Measurements from ENCODE around the genes OR6Y1, OR10X1, OR6K2, MNDA, OR10J5 and TAGLN2.

DNA sequence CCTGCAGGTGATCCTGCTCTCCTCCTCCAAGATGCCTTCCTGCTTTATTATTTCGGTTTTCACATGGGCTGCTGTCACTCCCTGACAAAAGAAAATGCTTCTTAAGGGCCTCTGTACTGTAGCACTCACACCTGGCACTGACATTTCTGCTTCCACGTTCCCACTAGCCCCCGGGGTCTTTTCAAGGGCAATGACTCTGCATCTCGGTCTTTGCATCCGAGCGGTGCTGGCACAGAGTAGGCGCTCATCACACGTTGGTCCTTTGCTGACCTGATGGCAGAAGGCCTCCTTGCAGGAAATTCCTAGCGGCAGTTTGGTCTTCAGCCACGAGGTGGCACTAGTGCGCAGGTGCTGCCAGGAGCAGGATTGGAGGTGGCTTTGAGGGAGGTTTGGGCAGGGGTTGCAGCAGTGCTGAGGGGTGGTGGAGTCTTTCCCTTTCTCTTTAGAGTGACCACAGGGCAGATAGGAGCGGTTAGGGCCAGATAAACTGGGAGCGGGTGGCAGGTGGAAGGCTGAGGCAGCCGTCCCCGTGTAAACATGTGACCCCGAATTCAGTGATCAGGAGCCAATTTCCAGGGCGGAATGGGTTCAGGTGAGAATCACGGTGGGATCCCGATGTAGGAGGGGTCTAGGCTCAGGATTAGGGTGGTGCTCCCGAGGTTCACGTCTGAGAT lies 25.4 kb upstream of the ETV3 start:
- RRBS = no CpG with 5 or more reads among the region's 21 CpGs

GRCh38 chr1:157198408-157199036 lies 60.3 kb upstream of the ETV3 start:
- RRBS = no CpG with 5 or more reads among the region's 3 CpGs

DNA sequence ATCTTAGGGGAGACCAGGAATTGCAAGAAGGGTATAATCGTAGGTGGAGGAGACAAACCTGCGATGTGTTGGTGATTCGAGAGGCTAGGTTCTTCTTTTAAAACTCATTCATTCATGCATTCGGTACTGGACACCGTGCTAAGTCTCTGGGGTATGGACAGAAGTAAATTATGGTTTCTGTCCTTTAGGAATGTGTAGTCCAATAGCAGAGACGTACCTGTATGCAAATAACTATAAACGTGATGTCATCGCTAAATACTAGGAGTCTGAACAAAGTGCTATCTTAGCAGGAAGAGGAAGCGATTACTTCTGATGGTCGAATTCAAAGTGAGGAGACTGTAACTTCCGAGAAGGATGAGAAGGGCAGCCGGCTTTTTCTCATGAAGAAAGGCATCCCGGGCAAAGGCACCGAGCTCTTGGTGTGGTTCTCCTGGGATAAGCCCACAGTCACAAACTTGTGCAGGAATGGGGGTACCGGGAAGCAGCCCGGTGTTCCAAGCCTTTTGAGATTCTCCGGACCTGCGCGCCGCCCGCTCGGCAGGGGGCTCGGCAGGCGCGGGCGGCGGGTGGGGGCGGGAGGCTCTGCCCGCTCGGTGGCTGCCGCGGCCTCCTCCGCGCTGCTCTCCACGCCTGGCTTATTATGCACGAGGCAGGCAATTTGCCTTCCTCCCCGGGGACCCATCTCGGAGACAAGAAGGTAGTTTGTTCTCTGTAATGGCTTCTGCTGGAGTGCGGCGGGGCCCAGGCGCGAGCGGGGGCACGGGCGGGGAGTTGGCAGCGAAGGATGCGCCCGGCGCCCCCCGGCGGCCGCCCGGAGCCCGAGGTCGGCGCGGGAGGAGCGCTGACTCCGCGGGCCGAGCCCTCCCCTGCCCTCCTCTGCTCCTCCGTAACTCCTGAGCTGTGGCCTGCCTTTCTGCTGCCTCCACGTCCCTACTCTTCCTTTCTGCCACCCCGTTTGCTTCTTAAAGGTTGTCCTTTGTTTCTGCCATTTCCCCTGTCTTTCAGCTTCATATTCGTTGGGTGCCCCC lies 14.9 kb downstream of the SMIM42 start:
- RRBS = 3% methylated on average over 10 of the region's 65 CpGs

GRCh38 chr1:158177590-158178398 lies 2.9 kb upstream of the CD1D start:
- RRBS = no CpG with 5 or more reads among the region's 40 CpGs

DNA sequence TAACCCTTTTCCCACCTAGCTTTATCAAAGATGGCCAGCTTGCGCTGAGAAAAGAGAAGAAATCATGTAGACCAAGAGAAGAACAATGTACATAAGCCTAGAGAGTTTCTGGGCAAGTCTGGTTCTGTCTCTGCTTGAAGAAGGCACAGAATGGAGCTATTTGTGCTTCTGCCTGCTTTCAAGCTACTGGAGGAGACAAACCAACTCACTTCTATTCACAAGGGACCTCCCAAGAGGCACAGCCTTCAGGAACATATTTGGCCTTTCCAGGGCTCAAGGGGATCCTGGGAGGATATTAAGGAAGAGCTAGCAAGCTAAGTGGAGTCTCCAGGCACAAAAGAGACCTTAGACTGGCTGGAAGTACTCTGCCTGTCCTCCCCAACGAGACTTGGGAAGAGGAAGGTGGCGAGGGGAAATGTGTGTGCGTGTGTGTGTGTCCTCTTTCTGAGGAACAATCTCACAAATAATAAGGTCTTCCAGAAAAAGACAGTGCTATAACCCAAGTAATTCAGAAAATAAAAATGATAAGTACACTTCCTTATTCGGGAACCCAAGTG lies at the start of gene OR6Y1:
Gene OR6Y1, minus strand, starts transcription at position 124 of the 557 bp plus-strand sequence.
- RRBS = no CpG with 5 or more reads among the region's 5 CpGs

GRCh38 chr1:158579849-158580349 lies at the start of gene OR10X1:
TSS of gene OR10X1 (minus strand) at chr1:158579899.
- RRBS = no CpG with 5 or more reads among the region's 2 CpGs

DNA sequence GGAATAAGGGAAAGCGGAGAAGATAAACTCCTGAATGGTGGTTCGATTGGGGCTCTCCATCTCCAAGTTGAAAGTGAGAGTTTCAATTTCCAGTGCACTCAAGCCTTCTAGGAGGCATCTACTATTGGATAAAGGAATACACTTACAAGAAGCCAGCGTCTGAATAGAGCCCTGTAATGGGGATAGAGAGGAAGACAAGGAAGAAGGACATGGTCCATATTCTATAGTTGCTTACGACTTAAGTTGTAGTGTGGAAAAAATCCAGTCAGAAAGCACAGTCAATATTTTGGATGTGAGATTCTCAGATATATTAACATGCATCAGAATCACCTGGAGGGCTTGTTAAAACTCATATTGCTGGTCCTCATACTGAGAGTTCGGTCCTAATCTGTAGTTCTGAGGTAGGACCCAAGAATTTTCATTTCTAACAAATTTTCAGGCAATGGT lies at the start of gene OR6K2:
Gene OR6K2, minus strand, starts transcription at position 60 of the 447 bp plus-strand sequence.
- RRBS = no CpG with 5 or more reads among the region's 5 CpGs

- RRBS = no CpG with 5 or more reads among the region's 3 CpGs
Measured at GRCh38 chr1:158831122-158831674, at the start of gene MNDA. TSS of gene MNDA (plus strand) at chr1:158831351.

DNA sequence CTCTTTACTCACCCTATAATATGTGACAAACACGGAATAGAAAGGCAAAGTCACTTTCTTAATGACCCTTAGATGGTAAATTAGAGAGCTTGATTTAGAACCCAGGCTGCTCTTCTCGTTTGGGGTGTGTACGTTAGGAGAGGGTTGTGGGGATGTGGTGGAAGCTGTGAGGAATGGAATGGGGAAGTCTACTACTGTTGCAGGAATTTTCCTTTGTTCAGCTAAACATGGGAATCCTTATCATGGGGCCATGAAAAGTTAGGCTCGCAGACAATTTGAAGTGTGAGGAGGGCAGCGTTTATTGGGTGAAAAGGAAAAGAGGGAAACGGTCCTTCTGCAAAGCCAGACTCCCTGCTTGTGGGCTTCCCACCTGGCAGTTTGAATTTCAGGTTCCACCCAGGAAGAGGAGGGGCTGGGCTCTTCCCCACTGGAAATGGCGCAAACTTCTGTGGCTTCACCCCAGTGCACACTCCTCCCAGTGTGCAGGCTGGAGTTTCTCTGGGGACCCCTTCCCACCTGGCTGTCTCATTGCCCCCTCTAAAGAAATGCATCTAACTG lies 20.6 kb downstream of the AIM2 start:
- RRBS = no CpG with 5 or more reads among the region's 7 CpGs

- RRBS = 4% methylated on average over 3 of the region's 21 CpGs
Measured at GRCh38 chr1:159172654-159173392, 1.4 kb downstream of the CADM3 start.

DNA sequence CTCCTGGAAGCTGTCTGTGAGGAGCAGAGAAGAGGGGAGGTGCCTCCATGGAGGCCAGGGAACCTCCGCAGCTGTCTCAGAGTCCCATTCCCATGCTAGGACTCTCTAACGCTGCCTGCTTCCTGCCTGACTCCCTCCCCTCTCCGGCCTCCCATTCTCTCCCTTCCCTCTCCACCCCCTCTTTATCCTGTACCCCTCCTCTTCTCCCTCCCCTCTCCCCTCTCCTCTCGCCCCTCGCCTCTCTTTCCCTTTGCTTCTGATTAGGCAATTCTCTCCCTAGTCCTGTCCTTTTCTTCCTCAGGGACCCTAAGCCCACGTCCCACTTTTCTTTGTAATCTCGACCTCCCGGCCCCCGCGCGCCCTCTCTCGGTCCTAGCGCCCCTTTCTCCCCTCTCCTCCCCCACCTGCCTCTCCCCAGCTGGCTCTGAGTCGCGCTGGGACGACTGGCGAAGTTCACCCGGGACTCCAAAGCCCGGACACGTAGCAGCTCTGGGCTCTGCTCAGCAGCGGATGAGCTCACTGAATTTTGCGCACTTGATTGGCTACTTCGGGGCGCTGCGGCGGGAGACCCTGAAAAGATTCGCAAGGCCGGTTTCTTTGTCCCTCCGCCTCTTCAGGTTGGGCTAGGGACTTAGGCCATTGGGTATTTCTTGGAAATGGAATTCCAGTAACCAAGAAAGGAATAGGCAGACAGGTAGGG lies 16.4 kb upstream of the ACKR1 start:
- RRBS = 2% methylated on average over 14 of the region's 29 CpGs

DNA sequence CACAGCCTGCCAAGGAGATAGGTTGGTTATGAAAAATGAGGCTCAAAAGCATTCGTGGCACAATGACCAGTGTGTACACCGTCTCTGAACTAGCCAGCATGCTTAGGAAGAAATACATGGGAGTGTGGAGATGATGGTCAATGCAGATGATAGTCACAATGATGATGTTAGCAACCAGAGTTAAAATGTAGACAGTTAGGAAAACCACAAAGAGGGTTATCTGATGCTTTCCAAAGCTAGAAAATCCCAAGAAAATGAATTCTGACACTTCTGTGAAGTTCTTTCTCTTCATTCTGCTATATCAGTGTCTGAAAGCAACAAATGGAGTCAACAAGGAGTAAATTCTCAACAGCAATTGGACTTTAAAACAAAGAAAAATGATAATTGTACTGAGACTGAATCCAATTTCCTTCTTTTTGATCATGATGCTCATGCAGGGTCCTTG lies at the start of gene OR10J5:
Gene OR10J5, minus strand, starts transcription at position 292 of the 445 bp plus-strand sequence.
- RRBS = no CpG with 5 or more reads among the region's 2 CpGs

DNA sequence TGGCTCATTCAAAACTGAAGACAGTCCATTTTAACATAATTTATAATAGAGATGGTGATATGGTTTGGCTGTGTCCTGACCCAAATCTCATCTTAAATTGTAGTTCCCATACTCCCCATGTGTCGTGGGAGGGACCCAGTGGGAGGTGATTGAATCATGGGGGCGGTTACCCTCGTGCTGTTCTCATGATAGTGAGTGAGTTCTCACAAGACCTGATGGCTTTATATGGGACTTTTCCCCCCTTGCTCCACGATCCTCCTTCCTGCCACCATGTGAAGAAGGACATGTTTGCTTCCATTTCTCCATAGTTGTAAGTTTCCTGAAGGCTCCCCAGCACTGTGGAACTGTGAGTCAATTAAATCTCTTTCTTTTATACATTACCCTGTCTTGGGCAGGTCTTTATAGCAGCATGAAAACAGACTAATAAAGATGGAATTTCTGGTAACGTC lies 4.1 kb downstream of the APCS start:
- RRBS = no CpG with 5 or more reads among the region's 5 CpGs

- RRBS = no CpG with 5 or more reads among the region's 12 CpGs
Measured at GRCh38 chr1:159713257-159713752, 1.1 kb downstream of the CRP start.

DNA sequence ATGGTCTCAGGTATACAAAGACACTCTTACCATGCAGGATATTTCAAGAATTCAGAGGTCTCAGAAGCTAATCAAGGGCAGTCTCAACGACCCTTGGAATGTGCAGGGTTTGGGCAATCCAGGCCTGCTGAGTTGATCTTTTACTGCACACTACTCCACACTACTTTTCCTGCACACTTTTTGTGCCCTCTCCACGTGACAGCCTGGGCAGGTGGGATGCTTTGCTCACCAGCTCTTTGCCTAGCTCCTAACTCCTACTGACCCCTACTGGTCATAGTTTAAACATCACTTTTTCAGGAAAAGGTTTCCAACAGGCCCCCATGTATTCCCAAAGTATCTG lies 9.5 kb downstream of the DUSP23 start:
- RRBS = no CpG with 5 or more reads among the region's 2 CpGs

- RRBS = no CpG with 5 or more reads among the region's 5 CpGs
Measured at GRCh38 chr1:159860532-159861257, 1.8 kb downstream of the VSIG8 start.

- RRBS = no CpG with 5 or more reads among the region's 15 CpGs
Measured at GRCh38 chr1:159872850-159873318, 10.4 kb upstream of the VSIG8 start.

DNA sequence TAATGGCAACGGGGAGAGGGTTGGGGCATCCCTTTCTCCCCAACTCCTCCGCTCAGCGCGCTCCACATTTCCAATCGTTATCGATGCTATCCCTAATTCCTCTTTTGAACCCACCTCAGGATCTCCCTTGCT lies 275 bp downstream of the CFAP45 start:
- RRBS = no CpG with 5 or more reads among the region's 6 CpGs

- RRBS = no CpG with 5 or more reads among the region's 6 CpGs
Measured at GRCh38 chr1:159922820-159923115, 2.5 kb downstream of the TAGLN2 start.

- RRBS = 0% methylated on average over 2 of the region's 42 CpGs
Measured at GRCh38 chr1:159924905-159925555, at the start of gene TAGLN2. TSS of gene TAGLN2 (minus strand) at chr1:159925507.

Data from foreskin fibroblast (primary cell).